OVCAR3 (cell line): ENCODE results near the genes MOV10L1 and PANX2.

DNA sequence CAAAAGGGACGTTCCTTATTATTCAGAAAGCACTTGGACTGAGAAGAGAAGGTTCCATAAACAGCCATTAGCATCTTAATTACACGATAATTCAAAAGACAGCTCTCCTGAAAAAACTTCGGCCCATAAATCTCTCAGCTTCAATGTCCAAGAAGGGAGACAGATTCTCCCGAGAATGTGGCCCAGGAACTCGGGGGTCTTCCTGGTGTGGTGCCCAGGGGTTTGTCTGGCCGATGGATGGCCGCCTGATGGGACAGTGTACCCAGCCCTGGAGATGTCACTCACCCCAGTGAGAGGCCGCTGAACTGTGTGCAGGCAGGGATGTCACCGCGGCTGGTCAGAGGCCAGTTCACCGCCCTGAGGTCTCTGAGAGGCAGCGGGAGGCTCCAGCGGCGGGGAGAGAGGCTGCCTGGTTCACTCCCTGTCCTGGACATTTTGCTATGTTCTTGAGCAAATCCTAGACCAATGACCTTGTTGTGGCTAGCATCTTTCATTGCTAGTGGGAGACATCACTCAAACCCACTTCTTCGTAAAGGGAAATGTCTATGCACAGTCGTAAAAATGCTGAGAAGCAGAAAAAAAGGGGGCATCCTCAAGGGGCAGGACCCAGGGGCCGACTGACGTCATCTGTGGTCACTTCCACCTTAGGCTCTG is 11.2 kb upstream of the TAFA5 start:
- RRBS = no CpG with 5 or more reads among the region's 18 CpGs

DNA sequence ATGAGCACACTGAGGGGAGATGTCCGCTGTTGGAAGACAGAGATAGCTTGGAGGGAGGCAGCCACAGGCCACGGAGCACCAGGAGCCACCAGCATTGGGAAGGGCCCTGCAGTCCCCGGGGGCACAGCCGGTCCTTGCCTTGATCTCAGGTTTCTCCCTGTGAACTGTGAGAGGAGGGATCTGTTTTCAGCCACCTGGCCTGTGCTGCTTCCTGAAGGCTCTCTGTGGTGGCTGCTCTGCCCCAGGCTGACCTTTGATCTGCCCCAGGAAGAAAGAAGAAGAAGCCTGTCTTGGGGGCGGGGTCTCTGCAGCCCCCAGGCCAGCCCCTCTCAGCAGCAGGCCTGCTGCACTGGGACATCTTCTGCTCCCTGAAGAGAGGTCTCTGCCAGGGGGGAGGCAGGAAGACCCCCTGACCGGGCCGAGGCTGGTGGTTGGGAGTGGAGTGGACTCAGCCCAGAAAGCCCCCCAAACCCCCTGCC is 662.8 kb downstream of the TAFA5 start:
- RRBS = 7% methylated on average over 2 of the region's 7 CpGs

DNA sequence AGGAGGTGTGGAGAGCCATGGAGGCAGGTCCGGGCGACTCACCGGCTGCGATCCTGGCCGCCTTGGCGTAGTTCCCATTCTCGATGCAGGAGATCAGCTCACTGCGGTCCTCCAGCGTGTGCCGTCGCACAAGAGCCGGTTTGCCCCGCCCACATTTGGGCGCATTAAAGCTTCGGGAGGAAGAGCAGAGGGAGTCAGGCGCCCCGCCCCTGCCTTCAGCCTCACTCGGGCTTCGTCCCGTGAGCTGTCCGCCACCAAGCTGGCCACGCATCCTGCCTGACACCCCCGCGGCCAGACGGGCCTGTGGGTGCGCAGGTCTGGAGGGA is 50.7 kb downstream of the BRD1 start:
- RRBS = 96% methylated on average over 10 of the region's 26 CpGs

DNA sequence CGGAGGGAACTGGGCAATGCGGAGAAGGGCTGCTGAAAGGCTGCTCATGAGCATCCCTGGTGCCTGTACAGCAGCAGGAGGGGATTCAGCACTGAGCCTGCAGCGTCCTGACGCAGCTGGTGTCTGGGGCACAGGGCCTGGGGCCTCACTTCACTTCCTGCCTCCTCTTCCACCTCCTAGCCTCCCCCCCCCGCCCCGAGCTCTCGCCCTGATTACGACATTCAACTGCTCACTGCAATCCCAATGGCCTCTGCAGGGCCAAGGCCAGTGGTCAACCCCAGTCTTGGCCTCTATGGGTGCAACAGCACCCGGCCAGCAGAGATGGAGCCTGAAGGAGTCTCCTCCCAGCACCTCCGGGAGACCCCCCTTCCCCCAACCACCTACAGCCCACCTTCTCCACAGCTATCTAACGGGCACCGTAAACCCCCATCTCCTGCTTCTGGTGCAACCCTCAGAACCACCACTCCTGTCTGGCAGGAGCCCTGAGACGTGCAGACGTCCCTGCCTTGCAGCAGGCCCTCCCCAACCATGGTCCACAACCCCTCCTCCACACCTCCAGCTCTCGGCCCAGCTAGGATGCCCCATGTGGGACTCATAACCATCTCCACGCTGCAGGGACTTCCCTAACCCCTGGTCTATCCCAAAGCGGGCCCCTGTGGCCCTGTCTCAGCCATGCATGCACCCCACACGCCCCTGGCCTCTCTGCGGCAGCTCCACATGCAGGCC is 38.2 kb downstream of the BRD1 start:
- RRBS = no CpG with 5 or more reads among the region's 19 CpGs

GRCh38 chr22:49828024-49828702 is 490 bp upstream of the BRD1 start:
- RRBS = 30% methylated on average over 9 of the region's 26 CpGs

GRCh38 chr22:49925349-49926420 is 7.3 kb downstream of the CRELD2 start:
- RRBS = no CpG with 5 or more reads among the region's 39 CpGs

DNA sequence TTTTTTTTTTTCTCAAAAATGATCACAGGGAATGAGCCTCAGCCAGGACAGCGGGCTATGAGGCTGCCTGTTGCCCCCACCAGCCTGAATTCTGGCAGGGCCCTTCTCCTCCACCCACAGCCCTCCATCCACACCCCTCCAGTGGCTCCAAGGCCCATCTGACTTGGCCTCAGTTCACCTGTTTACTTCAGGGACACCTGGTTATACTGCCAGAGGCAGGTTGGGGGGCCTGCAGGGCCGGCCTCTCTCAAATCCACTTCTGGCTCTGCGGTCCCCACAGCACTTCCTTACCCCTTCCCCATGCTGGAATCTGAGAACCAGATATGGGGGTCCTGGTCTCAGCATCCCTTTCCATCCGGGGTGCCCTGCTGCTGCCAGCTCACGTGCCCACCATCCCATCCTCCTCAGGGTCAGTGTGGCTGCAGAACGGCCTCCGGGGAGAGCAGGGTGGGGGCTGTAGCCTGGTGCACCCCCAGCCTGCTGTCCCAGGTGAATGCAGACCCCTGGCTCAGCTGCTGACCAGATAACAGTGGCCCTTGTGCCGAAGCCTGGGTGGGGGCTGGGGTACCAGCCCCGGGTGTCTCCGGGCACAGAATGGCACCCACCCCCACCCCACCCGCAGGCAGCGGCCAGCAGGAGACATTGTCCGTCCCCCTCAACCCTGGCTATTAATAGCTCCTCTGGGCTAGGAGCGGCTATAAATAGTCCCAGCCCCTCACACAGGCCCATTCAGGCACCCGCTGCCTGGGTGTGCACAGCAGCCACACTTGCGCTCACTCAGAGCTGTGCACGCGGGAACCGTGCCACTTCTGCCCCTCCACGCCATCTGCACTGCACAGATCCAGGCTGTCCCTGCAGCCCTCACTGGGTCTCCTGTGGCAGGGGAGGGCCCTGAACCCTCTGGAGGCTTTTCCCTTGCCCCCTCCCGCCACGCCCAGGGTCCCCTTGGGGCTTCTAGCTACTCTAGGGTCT is 18.5 kb downstream of the CRELD2 start:
- RRBS = 88% methylated on average over 4 of the region's 22 CpGs

GRCh38 chr22:49947032-49947491 is 13.5 kb upstream of the PIM3 start:
- RRBS = 88% methylated on average over 5 of the region's 14 CpGs

DNA sequence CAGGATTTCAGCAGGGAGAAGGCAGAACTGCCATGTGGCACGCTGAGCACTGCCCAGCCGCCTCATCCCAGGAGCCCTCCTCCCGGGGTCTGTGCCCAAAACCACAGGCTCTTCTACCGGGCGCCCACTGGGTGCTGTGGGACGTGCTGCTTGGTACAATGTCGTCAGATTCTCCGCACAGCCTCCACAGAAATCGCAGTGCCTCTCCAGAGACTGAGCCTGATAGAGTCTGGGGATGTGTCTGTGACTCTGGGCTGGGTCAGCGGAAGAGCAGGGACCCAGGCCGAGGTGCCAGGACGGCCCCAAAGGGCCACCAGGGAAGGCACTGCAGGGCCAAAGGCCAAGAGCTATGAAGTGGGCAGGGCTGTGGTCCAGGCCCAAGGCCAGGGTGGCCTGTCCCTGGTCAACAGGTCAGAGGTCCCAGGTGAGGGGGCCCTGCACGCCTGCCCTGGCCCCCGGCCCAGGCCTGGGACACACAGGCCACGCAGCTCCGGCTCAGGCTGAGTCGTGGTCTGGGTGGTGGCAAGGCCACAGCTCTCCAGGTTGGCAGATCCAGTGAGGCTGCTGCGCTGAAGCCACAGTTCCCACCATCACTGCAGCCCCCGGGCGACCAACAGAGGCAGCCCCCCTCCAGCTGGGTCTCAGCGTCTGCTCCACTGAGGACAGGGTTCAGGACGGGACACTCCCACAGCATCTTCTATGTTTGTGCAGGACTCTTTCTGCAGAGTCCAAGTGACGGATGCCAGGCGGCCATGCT is 4.9 kb upstream of the PIM3 start:
- RRBS = 100% methylated on average over 1 of the region's 24 CpGs

GRCh38 chr22:49970394-49970726 is 9.8 kb downstream of the PIM3 start:
- RRBS = no CpG with 5 or more reads among the region's 4 CpGs

DNA sequence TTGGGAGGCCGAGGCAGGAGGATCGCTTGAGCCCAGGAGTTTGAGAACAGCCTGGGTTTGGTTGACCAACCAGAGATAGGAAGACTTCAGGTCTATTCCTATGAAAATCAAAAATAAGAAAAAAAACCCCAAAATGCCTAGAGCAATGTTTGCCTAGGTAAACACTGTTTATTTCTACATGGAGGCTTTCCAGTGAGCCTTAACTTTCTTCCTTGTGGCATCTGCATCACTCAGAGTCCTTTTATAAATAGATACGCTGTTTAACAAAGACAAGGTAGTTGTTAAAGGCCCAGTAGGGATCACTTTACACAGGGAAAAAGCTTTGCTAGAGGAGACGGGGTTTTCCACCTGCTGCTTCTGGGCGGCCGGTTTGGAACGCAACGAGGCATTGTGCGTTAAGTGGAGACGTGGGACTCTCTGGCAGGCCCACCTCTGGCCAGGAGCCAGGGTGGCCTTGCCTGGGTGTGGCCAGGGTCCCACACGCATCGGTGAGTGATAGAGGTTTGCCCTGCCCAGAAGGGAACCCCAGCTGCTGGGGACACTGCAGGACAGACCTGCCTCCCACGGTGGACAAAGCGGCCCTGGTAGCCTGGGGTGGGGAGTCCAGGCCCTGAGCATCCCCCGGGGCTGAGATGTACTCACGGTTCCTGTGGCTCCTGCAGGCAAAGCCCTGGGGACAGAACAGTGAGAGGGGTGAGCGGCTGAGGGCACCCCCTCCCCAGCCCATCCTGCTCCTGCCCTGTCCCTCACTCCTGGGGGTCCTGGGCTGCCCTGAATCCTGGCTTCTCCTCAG is 4.4 kb downstream of the IL17REL start:
- RRBS = no CpG with 5 or more reads among the region's 17 CpGs

DNA sequence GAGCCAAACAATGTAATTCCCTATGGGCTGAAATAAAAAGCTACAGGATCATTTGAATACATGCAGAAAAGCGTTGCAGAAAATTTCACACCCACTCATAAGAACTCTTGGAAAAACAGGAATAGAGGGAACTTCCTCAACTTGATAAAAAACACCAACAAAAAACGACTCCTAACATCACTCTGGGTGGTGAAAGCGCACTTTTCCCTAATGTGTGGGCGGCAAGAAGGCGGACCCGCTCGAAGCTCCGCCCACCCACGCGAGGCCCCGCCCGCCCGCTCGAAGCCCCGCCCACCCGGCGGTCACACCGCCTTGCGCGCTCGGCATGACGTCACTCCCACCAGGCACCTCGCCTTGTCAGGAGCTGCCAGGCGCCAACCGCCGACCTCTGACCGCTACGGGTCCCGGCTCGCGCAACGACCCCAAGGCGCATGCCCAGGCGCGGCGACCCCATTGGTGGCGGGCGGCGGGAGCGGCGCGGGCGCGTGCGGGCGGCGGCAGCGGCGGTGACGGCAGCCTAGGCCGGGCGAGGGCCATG is at the start of gene MOV10L1:
MOV10L1 (plus strand) TSS at position 453 of the 538 bp plus-strand sequence.
- RRBS = 100% methylated on average over 7 of the region's 52 CpGs

- RRBS = no CpG with 5 or more reads among the region's 6 CpGs
Measured at GRCh38 chr22:50103985-50104354, 14.2 kb downstream of the MOV10L1 start.

GRCh38 chr22:50111942-50112784 is 22.4 kb downstream of the MOV10L1 start:
- RRBS = 100% methylated on average over 1 of the region's 23 CpGs

- RRBS = no CpG with 5 or more reads among the region's 13 CpGs
Measured at GRCh38 chr22:50118493-50119283, 28.9 kb downstream of the MOV10L1 start.

GRCh38 chr22:50170420-50171025 is at the start of gene PANX2:
Gene PANX2 (plus strand): TSS chr22:50170731.
- RRBS = 18% methylated on average over 54 of the region's 88 CpGs

DNA sequence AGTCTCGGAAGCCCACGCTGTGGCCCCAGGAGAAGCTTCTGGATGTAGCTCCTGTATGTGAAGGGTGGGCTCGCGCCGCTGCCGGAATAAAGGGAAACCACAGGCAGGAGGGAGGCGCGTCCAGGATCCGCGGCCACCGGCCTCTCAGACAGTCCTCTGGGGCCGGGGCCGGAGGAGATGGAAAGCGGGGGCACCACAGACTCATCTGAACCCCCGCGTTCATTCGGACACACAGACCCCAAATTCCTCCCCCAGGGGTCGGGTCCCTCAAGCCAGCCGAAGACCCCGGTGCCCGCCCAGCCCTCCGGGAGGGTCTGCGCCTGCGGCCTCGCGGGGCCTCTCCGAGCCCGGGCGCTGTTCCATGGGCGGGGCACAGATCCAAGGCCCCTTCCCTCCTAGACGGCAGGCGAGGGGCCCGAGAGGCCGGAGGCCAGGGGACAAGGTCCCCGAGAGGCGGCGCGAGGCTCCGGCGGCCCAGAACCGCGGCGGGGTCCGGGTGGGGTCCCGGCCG is 608 bp upstream of the SELENOO start:
- RRBS = 4% methylated on average over 21 of the region's 46 CpGs

DNA sequence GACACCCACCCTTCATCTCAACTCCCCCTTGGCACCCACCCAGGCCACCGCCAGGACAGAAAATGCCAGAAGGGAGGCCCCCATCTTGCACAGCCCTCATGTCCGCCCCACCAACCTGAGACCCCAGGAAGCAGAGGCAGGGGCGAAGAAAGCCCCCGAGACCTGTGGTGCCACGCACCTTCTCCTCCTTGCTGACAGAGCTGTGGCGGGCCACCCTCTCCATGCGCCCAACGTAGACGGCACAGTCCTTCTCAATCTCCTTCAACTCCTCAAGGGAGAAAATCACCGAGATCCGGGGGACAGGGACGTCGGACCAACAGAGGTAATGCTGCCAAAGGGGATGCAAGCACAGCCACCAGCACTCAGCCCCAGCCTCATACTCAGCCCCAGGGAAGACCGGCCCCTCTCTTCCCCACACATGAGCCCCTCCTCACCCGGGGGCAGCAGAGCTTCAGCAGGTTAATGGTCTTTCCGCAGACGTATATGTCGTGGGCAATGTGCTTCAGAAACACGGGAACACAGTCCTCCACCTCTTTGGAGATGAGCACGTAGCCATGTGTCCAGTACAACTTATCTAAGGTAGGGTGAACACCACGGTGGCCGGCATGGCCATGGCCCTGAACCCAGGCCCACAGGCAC is 19.1 kb downstream of the TUBGCP6 start:
- RRBS = no CpG with 5 or more reads among the region's 22 CpGs

DNA sequence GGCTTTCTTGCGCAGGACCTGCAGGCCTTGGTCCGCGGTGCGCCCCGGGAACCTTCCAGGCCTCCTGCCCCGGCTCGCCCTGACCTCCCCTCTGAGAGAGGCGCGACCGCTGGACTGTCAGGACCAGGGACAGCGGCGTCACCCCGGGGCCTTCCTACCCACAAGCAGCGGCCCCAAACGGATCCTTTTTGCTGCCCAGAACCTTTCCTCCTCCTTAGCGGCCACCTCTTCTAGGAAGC is 558 bp upstream of the MAPK11 start:
- RRBS = 4% methylated on average over 12 of the region's 16 CpGs

- RRBS = no CpG with 5 or more reads among the region's 6 CpGs
Measured at GRCh38 chr22:50279894-50280163, 9.6 kb upstream of the MAPK11 start.